Measurements from ENCODE around the gene SPAG4.

GRCh38 chr20:34280484-34281098 lies 22.6 kb downstream of the AHCY start:
- RRBS, result 100% methylated on average over 1 of the region's 7 CpGs

DNA sequence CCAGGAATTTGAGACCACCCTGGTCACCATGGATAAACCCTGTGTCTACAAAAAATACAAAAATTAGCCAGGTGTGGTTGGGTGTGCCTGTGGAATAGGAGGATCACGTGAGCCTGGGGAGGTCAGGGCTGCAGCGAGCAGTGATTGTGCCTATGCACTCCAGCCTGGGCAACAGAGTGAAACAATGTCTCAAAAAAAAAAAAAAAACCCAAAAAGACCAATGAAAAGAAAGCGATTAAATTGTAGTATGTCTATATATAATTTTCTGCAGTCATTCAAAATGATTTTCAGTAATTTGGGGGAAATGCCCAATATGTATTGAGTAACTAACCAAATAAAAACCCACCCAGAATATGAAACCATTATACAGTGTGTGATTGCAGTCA lies 70.4 kb downstream of the ITCH start:
- RRBS, result no CpG with 5 or more reads among the region's 3 CpGs

GRCh38 chr20:34897670-34898604 lies 21.5 kb downstream of the ACSS2 start:
- RRBS, result no CpG with 5 or more reads among the region's 13 CpGs

DNA sequence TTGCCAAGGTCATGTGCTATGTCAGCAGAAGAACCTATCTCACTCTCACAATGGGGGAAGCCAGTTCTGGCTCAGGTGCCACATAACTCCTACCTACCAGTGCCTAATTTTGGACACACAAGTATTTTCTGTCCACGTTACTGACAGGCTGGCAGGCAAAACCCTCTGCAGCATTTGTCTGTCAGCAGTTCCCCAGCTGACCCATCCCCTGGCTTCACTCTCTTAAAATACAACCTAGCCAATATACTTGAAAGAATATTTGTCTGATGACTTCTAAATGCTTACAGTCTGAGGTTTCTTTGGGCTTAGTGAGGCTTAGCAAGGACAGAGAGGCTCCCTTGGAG lies 15.5 kb downstream of the GSS start:
- RRBS, result no CpG with 5 or more reads among the region's 1 CpG

- RRBS, result no CpG with 5 or more reads among the region's 10 CpGs
These were observed 22.8 kb downstream of the MYH7B start for GRCh38 chr20:34978359-34978948.

DNA sequence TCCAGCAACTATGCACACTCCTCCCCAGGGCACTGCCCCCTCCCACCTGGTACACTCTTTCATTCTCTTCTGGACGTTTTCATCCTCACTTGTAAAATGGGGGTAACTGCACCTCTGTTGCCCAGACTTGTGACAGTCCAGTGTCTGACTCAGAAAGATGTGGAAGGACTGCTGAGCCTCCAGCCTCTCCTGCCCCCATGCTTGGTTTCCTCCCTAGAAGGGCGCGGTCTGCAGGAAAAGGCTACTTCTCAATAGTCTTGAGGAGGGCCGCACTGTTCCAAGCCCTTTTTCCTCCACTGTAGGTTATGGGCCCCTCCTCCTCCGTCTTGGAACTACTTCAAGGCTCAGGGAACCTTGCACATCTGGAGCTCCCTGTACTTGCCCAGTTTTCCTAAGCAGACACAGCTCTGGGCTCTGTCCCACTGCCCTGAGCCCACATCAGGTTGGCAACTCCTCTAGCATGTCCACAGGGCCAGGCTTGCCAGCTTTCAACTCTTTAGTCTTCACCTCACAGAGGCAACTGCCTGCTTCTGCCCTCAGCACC lies 64.8 kb downstream of the MYH7B start:
- RRBS, result no CpG with 5 or more reads among the region's 5 CpGs

DNA sequence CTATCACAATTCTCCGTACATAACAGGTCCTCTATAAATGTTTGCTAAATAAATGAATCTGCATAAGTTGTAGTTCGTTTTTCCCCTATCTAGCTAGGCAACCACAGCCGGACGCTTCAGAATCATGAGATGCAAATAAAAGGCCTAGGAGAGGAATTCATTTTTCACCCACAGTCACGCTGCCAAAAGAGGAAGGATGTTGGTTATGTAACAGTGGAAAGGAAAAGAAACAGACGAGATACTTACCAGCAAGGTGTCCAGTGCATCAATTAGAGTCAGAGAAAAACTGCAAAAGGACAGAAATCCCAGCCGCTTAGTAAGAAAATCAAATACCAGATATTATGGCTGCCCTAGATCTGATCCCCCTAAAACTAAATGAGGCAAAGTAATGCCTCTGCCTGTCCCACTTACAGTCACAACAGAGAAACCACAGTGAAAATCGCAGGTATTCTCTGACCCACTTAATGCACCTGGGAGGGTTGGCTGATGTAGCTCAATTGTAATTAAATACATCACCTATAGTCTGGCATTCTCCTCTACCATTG lies 2.3 kb downstream of the EDEM2 start:
- RRBS, result no CpG with 5 or more reads among the region's 8 CpGs

DNA sequence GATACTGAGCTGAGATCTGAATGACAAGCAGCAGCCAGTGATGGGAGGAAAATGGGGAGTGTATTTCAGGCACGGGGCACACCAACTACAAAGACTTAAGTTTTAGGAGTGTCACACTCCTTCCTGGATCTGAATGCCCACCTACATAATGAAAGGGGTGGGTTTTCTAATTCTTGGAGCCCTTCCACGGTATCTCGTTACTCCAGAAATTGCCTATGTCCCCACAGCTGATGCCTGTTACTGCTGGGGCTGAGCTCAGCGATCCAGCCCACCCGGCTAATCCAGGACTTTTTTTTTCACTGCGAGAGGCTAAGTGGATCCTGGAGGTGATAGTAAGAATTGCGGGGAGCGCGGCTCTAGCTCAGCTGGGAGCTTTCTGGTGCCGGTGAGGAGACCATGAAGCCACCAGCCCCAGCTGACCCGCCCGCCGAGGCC lies 775 bp downstream of the EDEM2 start:
- RRBS, result 3% methylated on average over 5 of the region's 13 CpGs

- RRBS, result no CpG with 5 or more reads among the region's 9 CpGs
These were observed 17.6 kb downstream of the MMP24OS start for GRCh38 chr20:35260223-35260887.

GRCh38 chr20:35297144-35297606 lies 5.0 kb upstream of the FAM83C start:
- RRBS, result no CpG with 5 or more reads among the region's 8 CpGs

- RRBS, result no CpG with 5 or more reads among the region's 11 CpGs
These were observed 11.2 kb downstream of the CEP250 start for GRCh38 chr20:35466397-35467242.

DNA sequence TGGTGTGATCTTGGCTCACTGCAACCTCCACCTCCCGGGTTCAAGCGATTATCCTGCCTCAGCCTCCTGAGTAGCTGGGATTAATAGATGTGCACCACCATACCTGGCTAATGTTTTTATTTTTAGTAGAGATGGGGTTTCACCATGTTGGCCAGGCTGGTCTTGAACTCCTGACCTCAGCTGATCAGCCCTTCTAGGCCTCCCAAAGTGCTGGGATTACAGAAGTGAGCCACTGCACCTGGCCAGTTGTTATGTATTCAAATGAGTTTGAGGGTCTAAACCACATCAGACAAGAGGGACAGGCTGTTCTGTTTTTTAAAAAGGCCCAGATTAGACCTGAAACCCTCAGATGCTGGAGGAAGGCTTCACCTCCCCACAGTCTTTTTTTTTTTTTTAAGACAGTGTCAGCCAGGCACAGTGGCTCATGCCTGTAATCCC lies 4.2 kb upstream of the SPAG4 start:
- RRBS, result no CpG with 5 or more reads among the region's 2 CpGs

- RRBS, result 1% methylated on average over 21 of the region's 73 CpGs
These were observed at the start of gene SPAG4 for GRCh38 chr20:35615472-35616348. TSS of gene SPAG4 (plus strand) at chr20:35615829.

- RRBS, result 54% methylated on average over 6 of the region's 22 CpGs
These were observed 1.9 kb downstream of the SPAG4 start for GRCh38 chr20:35617343-35618075.

DNA sequence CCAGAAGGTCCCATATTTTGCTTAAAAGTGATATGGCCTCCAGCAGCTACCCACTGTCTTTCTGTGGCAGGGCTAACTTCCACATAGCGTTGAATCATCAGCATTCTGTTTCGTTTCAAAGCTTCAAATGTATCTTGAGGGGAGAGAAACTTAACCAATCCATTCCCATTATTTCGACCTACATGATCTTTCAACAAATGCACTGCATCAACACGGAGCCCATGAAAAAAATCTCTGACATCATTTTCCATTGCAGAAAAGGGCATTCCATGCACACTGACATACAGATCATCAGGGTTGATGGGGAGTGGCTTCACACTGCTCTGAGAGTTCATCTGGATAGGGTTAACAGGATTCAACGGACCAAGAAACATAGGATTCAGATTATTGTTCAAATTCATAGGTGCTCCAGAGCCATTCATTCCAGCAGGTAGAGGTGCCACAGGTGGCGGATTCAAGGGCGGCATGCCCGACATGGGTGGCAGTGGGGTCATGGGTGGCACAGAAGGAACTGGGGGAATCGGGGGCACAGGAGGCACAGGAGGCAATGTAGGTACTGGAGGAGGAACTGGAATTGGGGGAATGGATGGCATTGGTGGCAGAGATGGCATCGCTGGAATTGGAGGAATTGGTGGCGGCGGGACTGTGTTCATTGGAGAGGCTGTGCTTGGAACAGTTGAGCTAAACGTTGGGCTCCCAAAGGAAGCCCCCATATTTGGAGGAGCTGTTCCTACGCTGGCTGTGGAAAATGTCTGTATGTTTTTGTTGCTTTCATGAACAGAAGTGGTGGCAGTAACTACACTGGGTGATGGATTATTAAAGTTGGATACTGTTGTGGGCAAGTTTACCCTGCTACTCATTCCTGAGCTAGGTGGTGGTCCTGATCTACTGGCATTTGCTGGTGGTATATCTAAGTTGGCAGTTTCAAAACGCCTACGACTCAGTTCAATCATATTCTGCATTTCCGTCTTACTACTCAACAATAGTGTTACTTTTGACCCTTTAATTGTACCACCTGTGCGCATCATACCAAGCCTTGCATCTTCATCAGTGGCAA lies 10.2 kb downstream of the CPNE1 start:
- RRBS, result no CpG with 5 or more reads among the region's 18 CpGs

- RRBS, result no CpG with 5 or more reads among the region's 1 CpG
These were observed 10.1 kb downstream of the ROMO1 start for GRCh38 chr20:35709147-35709890.

DNA sequence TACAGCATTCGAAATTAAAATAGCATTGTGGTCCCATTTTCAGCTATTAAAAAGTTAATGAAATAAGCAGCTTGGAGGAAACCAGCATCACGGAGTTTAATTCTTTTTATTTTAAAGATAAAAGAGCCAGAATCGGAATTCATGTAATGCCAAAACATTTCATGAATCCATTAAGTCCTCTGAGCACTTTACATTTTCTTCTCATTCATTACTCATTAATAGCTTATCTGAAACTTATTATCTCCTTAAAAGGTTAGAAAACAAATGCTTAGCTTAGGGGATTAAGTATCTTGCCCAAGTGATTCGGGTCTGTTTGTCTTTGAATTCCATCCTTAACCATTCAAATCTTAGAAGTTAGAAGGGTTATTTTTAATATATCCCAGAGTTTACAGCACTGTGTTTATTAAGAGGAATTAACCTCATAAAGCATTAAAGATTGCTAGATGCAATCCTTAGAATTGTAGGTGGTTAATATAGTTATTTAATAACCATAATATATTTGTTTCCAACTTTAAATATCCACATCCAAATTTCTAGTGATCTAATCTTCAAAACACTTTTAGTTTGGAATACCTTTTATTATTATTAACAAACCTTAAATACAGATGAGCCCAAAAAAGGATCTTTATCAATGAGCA lies 11.1 kb downstream of the RBM39 start:
- RRBS, result no CpG with 5 or more reads among the region's 4 CpGs

GRCh38 chr20:35733541-35733987 lies 8.5 kb downstream of the RBM39 start:
- RRBS, result no CpG with 5 or more reads among the region's 3 CpGs

GRCh38 chr20:35775520-35776444 lies 4.0 kb downstream of the PHF20 start:
- RRBS, result no CpG with 5 or more reads among the region's 10 CpGs

All from Ishikawa (cell line).